Type B pancreatic cell (in vitro differentiated cells): ENCODE measurements around the gene UPK3B.

DNA sequence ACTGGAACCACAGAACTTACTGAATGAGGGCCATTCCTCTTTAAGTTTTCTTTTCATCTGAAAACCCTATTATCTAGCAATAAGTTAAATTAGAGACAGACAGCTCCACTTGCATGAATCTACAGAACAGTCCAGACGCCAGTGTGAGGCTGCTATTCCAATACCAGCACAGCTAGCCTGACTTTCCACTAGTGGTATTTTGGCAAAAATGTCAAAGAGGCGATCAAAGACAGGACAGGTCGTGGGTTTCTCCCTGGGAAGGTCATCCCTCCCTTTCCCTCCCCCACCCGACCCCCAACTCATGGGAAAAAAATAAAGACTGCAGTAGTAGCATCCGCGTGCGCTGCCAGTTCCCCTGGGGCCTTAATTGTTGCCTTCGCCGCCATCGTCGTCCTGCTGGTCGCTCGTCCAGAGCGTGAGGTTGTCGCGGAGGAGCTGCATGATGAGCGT lies 26.8 kb downstream of the HSPB1 start:
- PRO-cap = no peak

GRCh38 chr7:76356624-76357130 lies 2.1 kb downstream of the YWHAG start:
- PRO-cap = no peak

- PRO-cap = no peak
Measured at GRCh38 chr7:76383290-76383708, 24.5 kb upstream of the YWHAG start.

- PRO-cap = bidirectional peak, plus-strand start at chr7:76510126, minus-strand start at chr7:76510110
Measured at GRCh38 chr7:76509990-76511206, at the start of gene UPK3B. Gene UPK3B, plus strand, starts transcription at chr7:76510552.

GRCh38 chr7:76591415-76592378 lies 35.4 kb downstream of the POMZP3 start:
- PRO-cap = no peak

- PRO-cap = no peak
Measured at GRCh38 chr7:76609991-76610849, 16.9 kb downstream of the POMZP3 start.

GRCh38 chr7:76839243-76839819 lies 192.8 kb downstream of the SPDYE17 start:
- PRO-cap = no peak

DNA sequence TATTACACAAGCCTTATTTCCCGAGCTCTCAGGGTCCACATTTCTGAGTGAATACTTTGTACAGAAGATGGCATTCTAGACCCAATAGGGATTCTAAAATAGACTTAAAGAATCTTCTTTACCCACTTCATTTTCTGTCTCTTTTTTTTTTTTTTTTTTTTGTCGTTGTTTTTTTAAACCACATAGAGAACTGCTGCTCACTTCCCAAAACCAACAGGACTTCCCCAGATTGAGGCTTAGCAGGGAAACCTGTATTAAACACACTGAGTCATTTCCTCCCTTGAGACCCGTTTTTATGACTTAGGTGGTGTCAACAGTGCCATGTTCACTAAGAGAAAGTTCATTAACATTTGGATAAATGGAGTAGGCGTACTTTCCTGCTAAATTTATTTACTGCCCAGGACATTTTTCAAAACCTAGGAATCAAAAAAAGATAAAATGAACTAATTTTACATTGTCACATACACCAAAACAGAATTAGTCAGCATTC lies 85.7 kb downstream of the GSAP start:
- PRO-cap = no peak

- PRO-cap = no peak
Measured at GRCh38 chr7:77383345-77383950, 32.7 kb downstream of the GSAP start.

GRCh38 chr7:77410201-77410596 lies 6.0 kb downstream of the GSAP start:
- PRO-cap = no peak

DNA sequence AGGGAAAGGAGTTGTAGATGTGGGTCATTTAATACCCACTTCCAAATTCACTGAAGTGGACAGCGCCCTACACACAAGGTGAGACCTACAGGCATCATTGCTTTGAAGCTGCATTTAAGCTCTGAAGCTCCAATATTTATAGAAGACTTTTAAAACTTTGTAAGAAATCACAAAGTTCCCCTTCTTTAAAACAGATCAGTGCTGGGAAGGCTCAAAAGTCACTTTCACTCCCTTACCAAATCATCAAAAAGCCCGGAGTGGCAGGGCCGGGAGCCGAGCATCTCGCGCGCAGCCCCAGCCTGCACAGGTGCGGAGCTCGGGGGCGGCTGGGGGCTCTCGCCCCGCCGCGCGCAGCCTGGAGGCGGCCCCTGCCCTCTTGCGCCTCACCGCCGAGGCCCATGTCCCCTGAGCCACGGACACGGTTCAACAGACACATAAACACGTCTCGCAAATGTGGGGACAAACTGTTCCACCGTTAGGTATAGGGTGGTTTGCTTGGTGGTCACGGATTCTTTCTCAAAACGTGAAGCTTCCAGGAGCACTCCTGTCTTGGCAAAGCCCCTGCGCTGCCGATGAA lies 790 bp downstream of the GSAP start:
- PRO-cap = no peak

- PRO-cap = no peak
Measured at GRCh38 chr7:77428718-77429332, 12.7 kb upstream of the GSAP start.

GRCh38 chr7:77562941-77563801 lies 26.1 kb downstream of the PTPN12 start:
- PRO-cap = no peak

- PRO-cap = no peak
Measured at GRCh38 chr7:77639023-77639562, 57.2 kb upstream of the RSBN1L start.

GRCh38 chr7:77695584-77696389 lies 472 bp upstream of the RSBN1L start:
- PRO-cap = bidirectional peak, plus-strand start at chr7:77696459, minus-strand start at chr7:77696255

- PRO-cap = no peak
Measured at GRCh38 chr7:77711211-77711680, 15.0 kb downstream of the RSBN1L start.

DNA sequence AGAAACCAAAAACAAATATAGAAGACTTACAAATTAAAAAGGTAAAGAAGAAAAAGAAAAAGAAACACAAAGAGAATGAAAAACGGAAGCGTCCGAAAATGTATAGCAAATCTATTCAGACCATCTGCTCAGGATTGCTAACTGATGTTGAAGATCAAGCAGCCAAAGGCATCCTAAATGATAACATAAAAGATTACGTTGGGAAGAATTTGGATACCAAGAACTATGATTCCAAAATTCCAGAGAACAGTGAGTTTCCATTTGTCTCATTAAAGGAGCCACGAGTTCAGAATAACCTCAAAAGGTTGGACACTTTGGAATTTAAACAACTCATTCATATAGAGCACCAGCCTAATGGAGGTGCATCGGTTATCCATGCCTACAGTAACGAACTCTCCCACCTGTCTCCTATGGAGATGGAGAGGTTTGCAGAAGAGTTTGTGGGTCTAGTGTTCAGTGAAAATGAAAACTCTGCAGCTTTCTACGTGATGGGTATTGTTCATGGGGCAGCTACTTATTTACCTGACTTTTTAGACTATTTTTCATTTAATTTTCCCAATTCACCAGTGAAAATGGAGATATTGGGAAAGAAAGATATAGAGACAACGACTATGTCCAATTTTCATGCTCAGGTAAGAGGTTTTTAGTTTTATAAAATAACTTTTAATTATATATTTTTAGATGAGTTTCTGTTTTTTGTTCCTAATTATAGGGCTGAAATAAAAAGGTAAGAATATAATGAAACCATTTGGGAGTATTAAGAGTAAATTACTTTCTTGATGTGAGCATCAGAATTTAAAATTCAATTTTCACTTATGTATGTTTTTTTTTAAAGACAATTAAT lies 48.6 kb downstream of the TMEM60 start:
- PRO-cap = no peak

GRCh38 chr7:77761277-77761585 lies 37.0 kb downstream of the TMEM60 start:
- PRO-cap = no peak

GRCh38 chr7:77799938-77800502 lies 1.8 kb upstream of the TMEM60 start:
- PRO-cap = no peak

- PRO-cap = no peak
Measured at GRCh38 chr7:77991549-77992187, 193.4 kb upstream of the TMEM60 start.